Mammary microvascular endothelial cell (primary cell): Measurements from ENCODE around the gene AQP4.

GRCh38 chr18:22546931-22547281 is 129.2 kb upstream of the CTAGE1 start:
- RAMPAGE, long total RNA: no peak

- RAMPAGE, long total RNA: no peak
Observed at GRCh38 chr18:23142995-23143872, 7.9 kb downstream of the CABLES1 start.

DNA sequence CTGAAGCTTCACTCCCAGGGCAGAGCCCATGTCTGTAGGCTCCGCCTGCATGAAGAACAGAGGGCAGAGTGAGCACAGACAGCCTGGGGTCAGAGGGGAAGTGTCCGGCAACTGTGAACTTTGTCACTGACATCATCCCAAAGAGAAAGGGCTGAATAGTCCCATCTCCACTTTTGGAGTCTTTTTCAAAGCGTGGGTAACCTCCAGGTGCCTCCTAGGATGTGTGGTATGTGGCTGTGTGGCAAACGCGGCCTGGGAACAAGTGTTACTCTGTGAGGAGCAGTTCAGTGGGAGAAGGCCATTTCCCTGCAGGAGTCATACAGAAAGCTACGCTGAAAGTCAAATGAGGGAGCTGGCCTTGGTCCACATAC is 54.5 kb downstream of the CABLES1 start:
- RAMPAGE, long total RNA: no peak

DNA sequence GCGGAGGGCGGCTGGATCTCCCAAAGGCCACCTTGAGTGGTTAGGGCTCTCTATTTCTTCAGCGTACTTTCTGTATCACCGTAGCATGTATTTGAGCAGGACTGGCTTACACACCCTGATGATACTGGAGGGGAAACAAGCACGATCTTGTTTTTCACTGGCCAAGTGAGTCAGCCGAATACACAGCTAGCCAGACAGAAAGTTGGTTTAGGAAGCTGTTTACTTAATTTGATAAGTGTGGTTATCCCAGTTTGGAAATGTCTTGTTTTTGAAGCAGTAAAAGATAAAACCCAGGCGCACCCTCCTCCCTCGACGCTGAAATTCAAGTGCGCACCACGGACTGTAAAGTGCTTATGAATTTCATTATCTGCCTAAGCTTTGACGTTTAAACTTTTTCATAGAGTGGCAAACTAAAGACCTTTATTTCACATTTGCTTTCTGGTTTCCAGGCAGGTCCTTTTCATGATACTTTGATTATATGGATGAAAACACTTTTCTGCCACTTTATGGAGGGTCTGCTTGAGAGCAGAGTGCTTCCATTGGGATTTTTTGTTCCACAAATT is 678 bp downstream of the RIOK3 start:
- RAMPAGE, long total RNA: no peak

DNA sequence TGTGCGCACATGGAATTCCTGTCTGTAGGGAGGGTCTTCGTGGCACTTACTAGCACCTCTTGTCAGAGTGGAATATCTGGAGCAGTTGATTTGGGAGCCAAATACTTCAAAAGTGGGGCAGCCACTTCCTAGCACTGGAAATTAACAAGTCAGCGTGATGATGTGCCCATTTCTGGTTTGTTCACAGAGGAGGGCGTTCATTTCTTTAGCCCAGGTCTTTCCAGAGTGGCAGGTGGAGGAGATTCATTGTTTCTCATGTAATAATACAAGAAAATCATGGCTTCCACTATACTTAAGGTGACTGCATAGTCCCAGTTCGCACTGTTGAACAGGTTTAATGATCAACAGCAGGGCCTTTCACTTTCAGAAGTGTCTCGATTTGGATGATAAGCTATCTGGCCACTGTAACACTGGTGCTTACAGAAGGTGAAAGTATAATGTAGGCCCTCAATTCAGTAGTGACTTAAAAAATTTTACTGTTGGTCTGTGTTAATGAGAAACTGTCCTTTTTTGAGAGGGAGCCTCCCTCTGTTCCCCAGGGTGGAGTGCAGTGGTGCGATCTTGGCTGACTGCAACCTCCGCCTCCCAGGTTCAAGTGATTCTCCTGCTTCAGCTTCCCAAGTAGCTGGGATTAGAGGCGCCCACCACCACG is 1.4 kb downstream of the RMC1 start:
- RAMPAGE, long total RNA: no peak

GRCh38 chr18:23872411-23873305 is 141.9 kb upstream of the TTC39C start:
- RAMPAGE, long total RNA: no peak

DNA sequence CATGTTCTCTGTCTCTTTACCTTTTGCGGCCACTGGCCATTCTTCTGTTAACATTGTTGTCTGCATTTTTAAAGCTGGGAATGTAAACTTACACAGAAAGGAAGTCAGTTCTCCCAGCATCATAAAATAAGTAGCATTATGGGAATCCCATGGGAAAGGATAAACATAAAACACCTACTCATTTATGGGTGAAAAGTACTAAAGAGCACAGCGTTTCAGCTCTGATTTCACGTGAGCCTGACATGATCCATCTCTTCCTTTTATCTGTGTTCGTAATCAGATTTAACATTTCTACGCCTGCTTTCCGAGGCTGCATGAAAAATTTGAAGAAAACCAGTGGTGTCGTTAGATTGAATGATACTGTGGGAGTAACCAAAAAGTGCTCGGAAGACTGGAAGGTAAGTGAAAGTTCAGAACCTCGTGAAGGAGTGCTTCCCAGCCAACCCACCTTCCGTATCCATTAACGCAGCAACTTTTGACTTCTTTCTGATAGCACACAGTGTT is 86.7 kb upstream of the TTC39C start:
- RAMPAGE, long total RNA: no peak

- RAMPAGE, long total RNA: no peak
Observed at GRCh38 chr18:23952816-23953230, 61.7 kb upstream of the TTC39C start.

DNA sequence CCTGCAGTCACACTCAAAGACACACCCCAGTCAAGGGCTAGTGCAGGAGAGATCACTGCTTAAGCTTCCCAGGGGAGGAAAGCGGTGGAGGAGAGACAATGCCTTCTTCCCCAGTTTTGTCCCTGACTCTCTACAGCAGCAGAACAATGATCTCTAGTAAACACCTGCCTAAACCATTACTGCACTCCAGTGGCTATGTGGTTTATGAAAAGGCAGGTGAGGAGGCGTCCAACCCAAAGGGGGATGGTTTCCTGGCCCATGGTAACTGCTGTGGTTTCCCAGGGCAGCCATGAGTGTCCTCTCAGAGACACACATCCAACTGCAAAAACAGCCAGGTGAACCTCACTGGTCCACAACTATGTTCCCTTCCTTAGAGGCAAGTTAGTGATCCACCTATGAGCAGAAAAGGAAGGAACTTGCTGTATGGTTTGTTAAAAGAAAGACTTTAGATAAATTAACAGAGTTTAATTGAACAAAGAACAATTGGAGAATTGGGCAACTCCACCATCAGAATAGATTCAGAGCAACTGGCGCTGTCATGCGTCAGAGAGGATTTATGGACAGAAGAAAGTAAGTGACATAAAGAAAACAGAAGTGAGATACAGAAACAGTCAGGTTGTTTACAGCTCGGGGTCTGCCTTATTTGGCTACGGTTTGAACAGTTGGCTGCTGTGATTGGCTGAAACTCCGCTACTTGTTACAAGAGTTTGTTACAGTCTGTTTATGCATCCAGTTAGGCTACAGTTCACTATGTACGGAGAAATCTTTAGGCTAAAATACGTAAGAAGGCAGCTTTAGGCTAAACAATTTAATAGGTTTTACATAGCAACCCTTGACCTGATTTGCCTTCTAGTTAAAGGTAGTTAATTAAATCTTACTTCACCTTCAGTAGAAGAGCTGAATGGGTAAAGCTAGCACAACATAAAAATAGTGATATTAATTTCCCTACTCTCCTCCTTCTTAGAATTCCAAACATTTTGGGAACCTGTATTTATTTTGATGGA is 4.6 kb upstream of the TTC39C start:
- RAMPAGE, long total RNA: no peak

- RAMPAGE, long total RNA: no peak
Observed at GRCh38 chr18:24359910-24360146, 37.8 kb downstream of the OSBPL1A start.

- RAMPAGE, long total RNA: no peak
Observed at GRCh38 chr18:24913836-24914345, 438.1 kb downstream of the ZNF521 start.

DNA sequence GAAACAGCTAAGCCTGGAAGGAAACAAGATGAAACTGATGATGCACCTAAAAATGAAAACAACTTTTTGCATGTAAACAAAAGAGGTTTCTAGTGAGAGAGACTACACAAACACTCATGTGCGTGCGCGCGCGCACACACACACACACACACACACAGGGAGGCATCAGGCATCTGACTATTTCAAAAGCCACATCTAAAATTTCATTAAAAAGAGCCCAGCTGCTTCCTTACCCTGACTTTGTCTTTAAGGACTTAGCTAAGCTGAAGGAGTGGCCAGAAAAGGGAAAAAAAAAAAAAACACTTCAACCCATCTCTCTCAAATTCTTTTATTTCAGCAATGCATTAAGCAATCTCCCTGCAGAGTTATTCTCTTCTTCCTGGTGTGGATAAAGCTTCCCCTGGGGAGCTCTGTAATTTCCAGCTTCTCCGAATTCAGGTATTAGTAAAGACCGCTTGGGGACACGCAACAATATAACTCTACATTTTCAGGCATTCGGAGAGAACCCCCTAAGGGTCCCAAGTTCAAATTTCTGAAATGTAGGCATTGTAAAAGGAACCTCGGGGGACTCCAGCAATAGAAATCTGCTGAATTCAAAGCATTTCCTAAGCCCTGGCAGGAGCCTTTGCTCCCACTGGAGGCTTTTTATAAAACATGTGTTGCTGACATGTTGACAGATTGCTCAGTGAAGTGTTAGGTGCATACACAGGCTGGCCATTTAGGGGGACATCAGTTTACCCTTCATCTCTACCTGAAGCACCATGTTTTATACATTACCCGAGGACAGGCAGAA is 67.0 kb downstream of the ZNF521 start:
- RAMPAGE, long total RNA: no peak

- RAMPAGE, long total RNA: no peak
Observed at GRCh38 chr18:26865289-26866023, at the start of gene AQP4. AQP4 (minus strand) TSS chr18:26865707.

DNA sequence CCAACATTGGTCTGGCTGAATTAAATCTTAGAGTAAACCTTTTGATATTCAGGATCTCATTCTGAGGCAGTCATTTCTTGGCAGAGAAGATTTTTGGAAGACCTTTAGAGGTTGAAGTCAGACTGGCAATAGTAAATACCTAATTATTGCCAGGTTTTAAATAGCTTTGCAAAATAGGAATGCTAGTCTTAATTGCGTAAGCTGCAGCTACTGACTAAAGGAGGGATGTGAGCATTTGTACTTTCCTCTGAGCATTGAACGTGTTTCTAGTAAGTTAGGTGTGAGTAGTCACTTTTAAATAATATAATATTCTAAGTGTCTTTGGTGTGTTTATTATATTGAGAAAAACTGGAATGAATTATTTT is 127.2 kb downstream of the CHST9 start:
- RAMPAGE, long total RNA: no peak

- RAMPAGE, long total RNA: no peak
Observed at GRCh38 chr18:27605326-27605606, 420.2 kb upstream of the CHST9 start.

DNA sequence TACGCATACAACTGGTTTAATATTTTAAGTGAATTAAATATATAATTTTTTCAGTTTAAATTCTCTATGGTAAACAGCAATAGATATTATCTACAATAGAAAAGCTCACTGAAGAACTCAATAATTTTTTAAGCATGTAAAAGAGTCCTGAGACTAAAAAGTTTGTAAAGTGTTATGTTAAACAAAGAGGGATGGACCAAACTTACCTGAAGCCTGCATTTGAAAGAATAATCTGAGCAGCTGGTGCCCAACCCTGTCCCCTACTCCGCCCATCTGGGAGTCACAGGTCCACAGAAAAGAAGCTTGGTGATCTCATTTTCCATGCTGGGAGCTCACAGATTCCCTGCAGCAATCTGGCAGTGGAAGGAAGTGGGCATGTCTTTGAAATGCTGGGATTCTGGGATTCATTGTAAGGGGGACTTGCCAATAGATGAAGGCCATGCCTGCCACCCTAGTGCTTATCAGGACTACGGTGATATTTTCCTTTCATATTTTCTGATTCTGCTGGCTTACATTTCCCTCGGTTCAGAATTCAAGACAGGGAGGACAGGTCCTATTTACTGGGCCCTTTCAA is 17.9 kb downstream of the CDH2 start:
- RAMPAGE, long total RNA: no peak

GRCh38 chr18:28422280-28422785 is 245.4 kb upstream of the CDH2 start:
- RAMPAGE, long total RNA: no peak

DNA sequence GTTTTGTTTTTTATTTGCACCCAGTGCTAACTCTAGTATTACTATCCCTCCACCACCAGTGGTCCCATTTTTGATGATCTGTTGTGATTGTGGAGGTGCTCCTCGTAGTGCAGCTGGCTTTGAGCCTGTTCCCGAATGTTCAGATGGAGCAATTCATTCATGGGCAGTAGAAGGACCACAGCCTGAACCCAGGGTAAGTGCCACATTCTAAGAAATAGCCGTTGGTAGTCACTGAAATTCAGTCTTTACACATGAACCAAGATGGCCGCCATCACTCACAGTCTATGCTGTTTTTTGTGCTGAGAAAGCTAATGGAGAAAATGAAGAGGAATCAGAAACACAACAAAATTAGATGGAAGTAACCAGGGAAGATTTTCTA is 25.4 kb downstream of the DSG1 start:
- RAMPAGE, long total RNA: no peak

DNA sequence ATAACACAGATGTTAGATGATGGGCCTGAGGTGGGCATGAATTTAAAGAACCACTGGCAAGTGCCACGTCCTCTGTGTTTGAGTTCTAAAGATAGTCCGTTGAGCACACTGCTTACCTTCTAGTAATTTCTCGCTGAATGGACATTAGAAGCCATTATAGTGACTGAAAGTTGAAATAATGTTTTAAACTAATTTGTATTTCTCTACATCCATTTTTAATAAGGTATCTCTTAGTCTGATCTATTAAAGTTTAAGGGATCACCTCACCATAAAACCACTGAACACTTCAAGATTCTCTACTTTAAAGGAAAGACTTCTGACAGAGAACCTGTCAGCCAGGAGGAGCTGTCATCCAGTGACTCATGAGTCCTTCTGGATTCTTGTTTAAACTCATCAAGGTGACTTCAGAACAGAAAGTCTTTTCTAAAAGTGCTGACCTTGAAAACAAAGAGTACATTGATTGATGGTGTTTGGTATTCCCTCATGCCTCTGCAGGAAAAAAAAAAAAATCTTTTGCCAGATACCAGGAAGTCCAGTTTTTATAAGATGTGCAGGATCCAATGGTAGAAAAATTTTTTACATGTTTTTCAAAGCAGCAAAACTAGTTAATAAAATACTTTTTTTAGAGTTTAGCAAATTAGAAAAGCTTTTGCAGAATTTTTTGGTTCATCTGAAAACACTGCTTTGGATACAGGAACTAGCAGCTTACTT is 12.3 kb downstream of the DSG2 start:
- RAMPAGE, long total RNA: no peak

GRCh38 chr18:31520596-31521336 is 22.8 kb downstream of the DSG2 start:
- RAMPAGE, long total RNA: no peak